Neural progenitor cell (in vitro differentiated cells): ENCODE measurements around a stretch of chr10.

DNA sequence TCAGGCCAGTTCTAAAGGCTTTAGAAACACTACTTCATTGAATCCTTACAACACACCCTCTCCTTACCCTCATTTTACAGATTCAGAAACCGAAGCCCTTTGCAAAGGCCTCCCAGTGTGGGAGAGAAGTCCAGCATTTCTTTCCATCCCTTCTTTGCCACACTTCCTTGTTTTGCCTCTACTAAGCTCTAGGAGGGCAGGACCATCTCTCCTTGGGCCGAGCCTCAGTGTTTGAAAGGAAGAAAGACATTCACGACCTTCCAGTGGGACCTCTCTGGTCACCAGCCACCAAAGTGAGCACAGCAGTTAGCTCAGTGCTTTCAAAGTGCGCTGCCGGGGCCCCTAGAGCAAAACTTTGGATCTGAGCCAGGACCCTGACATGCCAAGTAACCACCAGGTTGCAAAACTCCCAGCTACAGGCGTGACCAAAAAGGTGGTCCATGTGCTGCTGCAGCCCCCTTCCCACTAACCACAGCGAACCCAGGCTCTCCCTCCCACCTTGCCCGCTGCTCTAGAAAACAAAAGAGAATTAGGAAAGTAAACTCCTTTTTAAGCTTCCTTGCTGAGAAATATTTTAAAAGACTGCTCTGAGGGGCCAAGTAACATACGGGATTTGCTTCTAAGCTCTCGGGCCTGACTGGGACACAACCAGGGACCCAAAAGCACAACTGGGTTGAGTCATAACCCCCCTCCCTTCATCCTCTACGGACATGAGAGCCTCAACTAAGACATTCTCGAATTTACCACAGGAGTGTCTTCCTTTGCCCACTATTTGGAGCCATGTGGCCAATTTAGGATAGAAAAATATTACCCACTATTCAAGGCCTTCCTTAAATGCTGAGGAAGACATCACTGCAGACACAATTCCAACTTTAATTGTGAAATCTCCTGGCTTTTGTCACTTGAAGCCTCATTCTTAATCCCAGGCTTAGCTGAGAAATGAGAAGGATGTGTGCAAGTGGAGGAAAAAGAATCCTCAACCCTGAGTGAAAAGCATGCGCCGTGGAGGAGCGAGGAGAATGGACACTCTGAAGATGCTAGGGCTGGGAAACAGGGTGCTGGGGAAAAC is 120.4 kb upstream of the CTBP2 start:
- RAMPAGE, long total RNA, result no peak

DNA sequence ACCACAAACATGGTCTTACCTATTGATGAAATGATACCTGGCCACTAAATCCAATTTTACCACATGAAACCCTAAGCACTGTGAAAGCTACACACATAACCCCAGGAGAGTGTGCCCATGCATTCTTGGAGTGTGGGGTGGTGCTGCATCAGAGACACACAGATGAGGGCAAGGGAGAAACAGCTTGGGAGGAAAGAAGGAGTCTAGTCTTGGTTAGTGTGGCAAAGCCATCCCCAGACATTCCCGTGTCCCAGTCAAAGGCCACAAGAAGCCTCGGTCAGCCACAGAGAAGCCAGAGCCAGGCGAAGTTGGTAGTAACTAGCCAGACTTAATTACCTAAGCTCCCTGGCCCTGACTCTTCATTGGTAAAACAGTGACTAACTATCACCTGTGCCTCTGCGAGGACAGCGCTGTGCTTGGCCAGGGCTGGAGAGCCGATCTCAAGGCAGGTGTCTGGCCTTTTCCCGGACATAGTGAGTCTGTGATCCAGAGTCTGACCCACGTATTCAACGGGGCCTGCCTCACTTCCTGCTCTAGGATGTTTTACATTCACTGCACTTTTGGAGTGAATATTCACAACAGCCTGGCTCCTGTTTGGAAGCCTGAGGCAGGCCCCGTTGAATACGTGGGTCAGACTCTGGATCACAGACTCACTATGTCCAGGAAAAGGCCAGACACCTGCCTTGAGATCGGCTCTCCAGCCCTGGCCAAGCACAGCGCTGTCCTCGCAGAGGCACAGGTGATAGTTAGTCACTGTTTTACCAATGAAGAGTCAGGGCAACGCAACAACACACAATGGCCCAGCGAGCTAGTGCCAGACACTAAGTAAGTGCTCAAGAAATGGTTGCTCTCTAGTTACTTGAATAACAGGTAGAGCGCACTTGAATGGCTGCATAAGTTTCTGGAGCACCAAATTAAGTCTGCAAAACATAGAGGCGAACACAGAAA is 122.7 kb upstream of the CTBP2 start:
- RAMPAGE, long total RNA, result no peak

- RAMPAGE, long total RNA, result no peak
These were observed 124.3 kb upstream of the CTBP2 start for GRCh38 chr10:125152097-125152559.

GRCh38 chr10:125773805-125774270 is 1.8 kb downstream of the MMP21 start:
- RAMPAGE, long total RNA, result no peak

GRCh38 chr10:125836323-125837147 is 13.2 kb downstream of the BCCIP start:
- RAMPAGE, long total RNA, result no peak

DNA sequence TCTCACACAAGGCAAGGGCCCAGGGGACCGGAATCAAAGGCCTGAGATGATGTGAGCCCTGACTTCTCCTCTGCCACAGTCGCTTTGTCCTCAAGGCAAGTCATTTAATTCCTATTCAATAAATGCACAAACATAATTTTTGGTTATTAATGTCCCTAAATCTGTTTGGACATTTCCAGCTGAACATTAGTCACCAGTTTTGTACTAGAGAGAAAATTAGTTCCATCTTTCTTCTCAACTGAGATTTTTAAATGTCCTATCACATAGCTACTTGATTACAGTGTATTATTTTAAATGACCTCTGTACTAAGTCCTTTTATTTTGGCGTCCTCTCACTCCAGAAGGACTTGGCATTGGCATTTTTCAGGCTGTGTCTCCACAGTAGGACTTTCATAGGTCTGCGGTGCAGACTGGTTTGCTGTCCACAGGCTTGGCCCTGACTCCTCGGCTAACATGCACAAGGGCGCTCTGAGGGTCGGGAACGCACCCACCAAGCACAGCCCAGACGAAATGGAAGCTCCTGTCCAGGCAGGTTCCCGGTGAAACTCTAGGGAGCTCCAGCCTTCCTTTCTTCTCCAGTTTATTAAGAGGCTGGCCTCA is 6.4 kb downstream of the PTPRE start:
- RAMPAGE, long total RNA, result no peak

DNA sequence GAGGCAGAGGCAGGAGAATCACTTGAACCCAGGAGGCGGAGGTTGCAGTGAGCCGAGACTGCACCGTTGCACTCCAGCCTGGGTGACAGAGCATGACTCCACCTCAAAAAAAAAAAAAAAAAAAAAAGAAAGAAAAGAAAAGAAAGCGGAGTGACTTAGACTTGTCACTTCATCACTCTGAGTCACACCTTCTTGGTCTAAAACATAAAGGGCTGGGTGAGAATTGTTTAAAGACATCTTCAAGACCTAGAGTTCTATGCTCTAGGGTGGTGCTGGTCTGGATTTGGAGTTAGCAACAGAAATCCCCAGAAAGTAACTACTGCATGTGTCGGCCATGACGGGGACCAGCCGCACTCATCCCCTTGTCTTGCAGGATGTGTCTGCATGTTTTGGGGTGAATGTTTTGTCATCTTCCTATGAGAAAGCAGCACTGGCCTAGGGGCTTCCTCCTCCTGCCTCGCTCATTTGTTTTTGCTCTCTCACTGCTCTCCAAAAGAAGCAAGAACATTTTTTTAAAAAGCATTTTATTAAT is 83.5 kb downstream of the PTPRE start:
- RAMPAGE, long total RNA, result no peak

DNA sequence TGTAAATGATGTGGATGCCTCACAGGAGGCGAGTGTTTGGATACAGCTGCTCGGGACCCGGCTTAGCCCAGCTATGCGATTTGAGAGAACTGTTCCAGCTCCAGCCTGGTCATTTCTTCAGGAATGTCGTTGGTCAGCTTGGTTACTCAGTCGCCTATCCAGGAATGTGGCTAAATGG is 77.0 kb downstream of the MKI67 start:
- RAMPAGE, long total RNA, result no peak

- RAMPAGE, long total RNA, result no peak
These were observed 73.7 kb downstream of the MKI67 start for GRCh38 chr10:128052455-128053076.

- RAMPAGE, long total RNA, result no peak
These were observed 64.0 kb downstream of the MKI67 start for GRCh38 chr10:128062006-128062801.

DNA sequence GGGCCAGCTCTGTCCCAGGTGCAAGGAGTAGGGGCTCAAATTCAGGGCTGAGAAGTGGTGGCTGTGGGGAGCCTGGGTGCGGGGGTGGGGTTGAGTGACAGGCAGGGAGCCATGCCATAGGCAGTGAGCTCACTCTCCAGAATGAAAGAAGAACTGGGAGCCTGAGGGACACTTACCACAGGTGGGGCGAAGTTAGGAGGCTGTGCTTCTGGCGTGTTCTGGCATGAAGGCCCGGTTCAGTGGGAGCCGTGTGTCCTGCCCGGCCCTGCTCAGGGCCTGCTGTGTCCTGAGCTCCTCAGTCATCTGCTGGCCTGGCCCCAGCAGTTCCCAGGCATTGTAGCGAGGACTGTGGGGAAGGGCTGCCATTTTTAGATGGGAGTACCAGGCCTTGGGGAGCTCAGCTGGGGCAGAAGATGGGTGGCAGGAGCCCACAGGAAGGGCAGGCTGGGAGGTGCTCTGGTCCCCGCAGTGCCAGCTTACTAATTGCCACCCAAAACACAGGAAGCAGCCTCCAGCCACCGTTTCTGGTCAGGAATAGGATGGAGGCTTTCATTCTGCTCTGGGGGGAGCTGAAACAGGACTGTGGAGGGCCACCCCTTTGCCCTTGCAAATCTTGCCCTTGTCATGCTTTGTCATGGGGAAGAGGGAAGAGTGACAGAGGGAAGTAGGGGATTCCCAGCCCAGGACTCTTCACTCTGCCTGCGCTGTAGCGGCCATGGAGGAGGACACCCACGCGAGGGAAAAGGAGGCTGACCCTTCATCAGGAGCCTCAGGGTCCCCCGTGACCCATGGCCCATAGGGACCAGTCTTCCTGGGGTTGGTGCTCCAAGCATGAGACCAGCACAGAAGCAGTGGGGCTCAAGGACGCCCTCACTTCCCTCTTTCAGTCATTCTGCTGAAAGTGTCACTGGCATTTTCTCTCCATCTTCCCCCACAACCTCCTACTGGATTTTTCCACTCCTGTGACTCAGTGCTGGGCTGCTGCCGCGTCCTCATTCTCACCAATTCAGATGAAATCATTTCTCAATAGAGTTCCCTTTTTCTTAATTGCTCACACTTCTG is 62.1 kb downstream of the MKI67 start:
- RAMPAGE, long total RNA, result no peak

DNA sequence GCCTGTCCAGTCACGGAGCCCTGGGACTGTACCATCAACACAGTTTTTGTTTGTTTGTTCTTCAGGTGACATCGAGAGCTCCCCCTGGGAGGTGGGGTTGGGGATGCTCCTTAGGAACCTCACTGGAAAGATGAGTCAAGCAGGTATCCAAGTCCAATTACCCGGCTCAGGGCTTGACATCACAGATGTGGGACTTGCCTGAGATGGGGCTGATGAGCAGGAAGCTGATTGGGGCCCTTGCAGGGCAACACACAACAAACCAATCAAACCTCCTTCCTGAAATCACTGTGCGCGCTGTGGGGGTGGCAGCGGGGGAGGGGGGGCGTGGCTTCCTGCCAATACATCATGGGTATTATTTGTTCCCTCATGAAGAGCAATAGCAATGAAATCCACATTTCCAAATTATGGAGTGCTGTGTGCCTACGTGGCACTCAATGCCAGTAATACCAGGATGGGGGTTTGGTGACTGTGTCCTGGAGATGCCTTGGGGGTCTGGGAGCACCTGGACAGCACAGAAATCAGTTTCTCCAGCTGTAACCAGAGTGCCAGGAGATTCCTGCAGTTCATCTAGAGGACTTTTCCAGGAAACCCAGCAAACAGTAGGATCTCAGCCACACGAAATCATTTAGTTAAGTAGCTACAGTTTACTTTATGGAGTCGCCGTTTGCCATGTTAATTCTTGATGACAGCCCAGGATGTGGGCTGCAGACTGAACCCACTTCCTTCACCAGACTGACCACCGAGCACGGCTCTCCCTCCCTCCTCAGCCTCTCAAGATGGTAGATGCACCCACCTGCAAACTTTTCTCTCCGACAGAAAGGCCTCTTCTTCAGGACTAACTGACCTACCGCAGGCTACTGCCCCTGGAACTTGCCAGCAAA is 30.6 kb downstream of the MKI67 start:
- RAMPAGE, long total RNA, result no peak

- RAMPAGE, long total RNA, result no peak
These were observed 27.3 kb downstream of the MKI67 start for GRCh38 chr10:128098867-128099329.

- RAMPAGE, long total RNA, result no peak
These were observed 54.7 kb upstream of the MKI67 start for GRCh38 chr10:128180842-128181374.

DNA sequence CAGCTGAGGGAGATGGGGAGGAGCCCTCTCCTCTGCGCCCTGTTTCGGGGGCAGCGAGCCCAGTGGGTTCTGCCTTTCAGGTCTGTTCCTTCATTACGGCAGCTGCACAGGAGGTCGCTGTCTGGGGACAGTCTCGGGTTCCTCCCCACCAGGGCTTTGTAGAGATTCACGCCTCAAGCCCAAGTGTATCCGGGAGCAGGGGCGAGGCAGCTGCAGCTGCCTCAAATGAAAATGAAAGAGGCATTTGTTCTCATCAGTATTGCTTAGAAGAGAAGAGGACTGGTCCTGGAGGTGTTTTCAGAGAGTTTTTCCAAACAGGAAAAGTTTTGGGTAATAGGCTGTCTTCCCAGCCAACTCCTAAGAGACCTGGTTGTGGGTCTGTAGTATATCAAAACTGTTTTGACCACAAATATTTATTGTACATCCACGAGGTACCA is 61.3 kb upstream of the MKI67 start:
- RAMPAGE, long total RNA, result no peak

DNA sequence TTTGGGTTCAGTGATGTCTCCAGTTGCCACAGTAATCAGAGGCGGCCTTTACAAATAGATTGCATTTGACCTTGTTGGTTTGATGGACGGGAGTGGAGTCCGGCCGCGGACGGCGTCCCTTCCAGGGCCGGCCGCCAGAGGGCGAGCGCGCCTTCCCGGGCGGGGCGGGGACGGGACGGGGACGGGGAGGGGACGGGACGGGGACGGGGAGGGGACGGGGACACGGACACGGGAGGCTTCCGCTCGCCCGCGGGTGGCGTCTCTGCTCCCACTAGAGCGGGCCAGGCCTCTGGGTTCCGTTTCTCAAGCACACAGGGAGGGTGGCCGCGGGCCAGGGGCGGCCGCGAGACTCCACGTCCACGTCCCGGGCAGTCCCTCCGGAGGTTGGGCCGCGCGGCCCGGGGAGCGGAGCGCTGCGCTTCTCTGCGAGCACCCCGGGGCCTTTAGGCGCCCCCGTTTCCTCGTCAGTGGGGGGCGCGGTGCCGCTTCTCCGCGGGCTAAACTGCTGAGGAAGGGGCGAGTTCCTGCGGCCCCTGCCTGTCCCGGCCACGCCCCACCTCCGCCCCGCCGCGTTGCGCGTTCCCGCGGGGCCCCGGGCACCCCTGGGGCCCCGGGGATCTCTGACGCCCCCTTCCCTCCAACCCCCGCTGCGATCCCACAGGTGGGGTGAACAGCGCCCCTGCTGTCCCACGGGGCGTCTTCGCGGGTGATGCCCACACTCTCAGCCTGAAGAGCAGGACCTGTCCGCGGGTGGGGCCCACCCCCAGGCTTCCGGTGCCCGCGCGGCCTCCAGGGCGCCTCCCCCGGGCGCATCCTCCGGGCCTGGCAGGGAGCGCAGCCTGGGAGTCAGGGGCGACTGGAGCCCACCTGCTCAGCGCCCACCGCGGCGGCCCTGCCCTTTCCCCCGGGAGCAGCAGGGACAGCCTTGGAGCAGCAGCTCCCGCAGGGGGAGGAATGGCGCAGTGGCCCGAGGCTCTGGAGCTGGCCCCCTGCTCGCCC is 84.3 kb upstream of the MKI67 start:
- RAMPAGE, long total RNA, result no peak

DNA sequence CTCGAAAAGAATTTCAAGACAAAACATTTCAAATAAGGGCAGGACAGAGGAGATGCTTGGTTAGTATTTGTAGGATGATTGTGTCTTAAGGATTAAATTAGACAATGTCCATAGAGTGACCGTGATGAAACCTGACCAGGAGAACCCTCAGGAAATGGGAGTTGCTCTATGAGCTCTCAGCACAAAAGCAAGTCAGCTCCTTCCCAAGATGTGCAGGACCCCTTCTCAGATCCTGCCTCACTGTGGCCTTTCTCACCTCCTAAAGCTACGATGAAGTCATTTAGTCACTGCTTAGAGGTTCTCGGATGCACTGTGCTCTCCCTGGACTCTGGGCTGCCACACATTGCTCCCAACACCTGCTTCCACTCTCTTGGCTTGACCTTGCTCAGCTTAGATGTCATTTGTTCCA is 639.4 kb upstream of the MKI67 start:
- RAMPAGE, long total RNA, result no peak

DNA sequence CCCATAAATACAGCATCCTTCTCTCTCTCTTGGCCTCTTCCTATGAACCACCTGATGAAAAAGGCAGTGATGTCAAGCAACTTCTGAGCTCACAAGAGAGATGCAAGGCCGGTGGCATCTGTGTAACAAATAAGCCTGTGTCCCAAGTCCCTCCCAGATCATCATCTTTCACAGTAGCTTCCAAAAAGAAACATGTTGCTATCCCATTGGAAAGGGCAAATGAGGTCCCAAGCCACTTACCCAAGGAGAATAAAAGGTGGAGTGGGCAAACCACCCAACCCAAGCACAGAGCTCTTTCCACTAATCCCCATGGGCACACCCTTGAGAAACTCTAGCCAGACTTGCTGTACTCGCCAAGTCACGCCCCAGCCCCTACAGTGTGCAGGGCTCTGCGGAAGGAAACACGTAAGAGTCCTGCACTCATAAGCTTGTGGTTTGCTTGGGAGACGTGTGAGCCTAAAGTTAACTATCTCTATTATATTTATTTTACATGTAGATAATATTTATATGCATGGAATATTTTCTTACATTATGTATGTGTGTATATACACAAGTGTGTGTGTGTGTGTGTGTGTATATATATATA is 430.5 kb upstream of the MGMT start:
- RAMPAGE, long total RNA, result no peak

DNA sequence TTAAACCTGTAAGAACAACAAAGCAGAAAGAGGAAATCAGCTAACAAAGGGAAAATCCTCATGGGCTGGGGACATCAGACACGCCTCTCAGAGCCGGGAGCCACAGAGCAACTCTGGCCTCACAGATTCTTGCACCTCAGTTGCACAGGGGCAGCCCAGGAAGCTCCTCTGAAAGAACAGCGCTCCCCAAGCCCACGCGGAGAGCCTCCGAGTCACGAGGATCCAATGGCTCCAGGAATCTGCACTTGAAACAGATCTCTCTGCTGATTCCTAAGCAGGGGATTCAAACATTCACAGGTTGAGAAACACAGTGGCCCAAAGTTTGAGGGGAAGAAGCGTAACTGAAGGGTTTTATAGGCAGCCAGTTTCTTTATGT is 213.2 kb upstream of the MGMT start:
- RAMPAGE, long total RNA, result no peak

DNA sequence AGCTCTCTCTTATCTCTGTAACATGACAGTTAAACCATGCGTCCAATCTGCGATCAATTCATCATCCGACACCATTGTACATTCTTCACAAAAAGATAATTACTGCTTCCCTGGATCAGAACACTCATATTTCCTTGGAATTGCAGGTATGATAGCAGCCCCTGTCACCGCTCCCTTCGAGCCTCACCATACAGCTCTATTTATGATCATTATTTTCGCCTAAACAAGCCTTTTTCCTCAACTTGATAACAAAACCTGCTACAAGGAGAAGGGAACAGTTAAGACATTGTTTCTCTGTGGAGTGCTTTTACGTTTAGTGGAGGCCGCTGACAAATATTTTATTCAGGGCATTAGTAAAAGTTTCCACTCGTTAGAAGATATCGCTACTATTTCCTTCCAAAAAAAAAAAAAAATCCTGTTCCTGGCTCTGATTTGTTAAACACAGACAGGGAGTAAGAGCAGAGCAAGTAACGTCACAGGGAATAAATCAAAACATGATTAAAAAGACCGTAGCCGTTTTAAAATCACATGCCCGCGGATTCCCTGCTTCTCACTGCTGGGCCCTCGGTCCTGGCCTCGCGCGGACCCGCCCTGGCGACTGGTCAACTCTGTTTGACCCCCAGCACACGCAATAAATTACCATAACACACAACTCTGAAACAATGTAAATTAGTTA is 18.3 kb downstream of the EBF3 start:
- RAMPAGE, long total RNA, result no peak